ENCODE measurements around the gene POU2AF2.

- PRO-cap = no peak
Measured at GRCh38 chr11:110797513-110797871, 85.3 kb upstream of the ARHGAP20 start.

- PRO-cap = no peak
Measured at GRCh38 chr11:111245654-111245998, at the start of gene POU2AF2. POU2AF2 (plus strand) TSS chr11:111245725.

DNA sequence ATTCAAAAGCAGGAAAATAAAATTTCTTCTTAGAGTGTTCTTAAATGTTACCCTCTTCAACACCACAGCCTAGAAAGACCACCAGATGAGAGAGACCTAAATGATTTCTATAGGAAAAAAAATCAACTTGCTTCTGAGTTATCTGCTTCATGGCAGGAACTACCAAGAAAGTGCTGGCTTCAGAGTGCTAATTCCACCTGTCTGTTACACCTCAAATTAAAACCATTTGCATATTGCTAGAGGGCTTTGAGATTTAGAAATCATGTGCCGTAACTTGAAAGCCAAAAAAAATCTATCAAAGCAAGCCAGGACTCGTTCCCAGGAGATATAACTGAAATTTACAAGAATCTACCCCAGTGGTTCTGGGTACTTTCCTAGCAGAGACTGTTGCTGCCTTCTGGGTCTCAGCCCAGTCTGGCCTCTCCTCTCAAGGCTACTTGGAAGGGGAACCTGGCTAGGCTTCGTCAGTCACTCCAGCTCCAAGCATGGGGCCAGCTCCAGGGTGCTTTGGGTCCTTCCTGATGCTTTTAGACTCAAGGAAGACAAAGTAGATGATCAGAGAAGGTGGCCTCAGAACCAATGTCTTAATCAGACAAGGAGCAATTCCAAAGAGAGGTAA is 31.4 kb downstream of the POU2AF3 start:
- PRO-cap = no peak

- PRO-cap = no peak
Measured at GRCh38 chr11:111367357-111368027, 11.6 kb downstream of the POU2AF1 start.

GRCh38 chr11:111512639-111513466 is 667 bp upstream of the BTG4 start:
- PRO-cap = no peak

DNA sequence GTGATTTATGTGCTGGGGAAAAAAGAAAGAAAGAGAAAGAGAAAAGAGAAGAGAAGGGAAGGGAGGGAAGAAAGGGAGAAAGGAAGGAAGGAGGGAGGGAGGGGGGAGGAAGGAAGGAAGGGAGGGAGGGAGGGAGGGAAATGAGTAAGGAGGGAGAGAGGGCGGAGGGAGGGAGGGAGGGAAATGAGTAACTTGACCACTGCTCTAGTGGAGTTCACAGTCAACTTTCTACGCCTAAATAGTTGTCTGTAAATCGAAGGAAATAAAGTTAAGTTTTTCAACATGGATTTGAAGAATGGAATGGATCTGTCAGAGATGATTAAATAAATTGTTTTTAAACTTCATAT is 33.0 kb downstream of the SIK2 start:
- PRO-cap = no peak

GRCh38 chr11:111662738-111663372 is 60.6 kb downstream of the SIK2 start:
- PRO-cap = no peak

DNA sequence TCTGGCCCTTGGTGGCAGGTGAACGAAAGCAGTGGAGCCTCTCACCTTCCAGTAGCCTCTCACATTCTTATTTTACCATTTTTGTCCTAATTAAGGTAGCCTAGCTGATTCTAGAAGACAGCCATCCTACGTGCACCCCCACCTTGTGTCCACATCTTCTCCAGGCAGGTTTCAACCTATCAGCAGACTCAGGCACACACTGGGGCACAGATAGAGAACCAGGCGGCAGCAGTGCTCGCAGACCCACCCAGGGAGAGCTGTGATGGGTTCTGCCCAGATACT is 37.2 kb downstream of the PPP2R1B start:
- PRO-cap = no peak

- PRO-cap = no peak
Measured at GRCh38 chr11:111837178-111837827, 34.1 kb downstream of the ALG9 start.

DNA sequence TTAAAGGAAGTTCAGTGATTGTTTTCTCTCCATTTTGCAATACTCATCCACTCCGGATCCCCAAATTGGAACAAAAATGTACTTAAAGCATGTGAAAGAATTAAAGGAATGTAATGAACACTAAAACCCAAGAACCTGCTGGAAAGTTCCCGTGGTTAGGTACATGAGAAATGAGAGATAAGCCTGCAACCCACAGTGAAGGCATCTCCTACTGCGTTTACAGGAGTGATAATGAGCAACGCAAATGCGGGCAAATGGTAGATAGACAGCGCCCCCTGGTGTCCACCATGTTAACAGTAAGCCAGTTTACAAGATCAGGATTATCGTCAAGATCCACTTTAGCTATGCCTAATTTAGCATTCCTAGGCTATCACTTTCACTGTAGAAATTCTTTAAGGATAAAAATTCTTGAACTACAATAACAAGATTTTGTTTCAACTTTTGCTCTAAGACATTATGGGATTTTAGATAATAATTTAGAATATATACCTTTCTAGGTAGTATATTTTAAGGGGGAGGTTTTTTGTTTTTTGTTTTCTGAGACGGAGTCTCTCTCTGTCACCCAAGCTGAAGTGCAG is 29.9 kb downstream of the ALG9 start:
- PRO-cap = no peak

- PRO-cap = unidirectional peak, minus-strand start at chr11:111910756
Measured at GRCh38 chr11:111910139-111911297, 1.1 kb downstream of the CRYAB start.

DNA sequence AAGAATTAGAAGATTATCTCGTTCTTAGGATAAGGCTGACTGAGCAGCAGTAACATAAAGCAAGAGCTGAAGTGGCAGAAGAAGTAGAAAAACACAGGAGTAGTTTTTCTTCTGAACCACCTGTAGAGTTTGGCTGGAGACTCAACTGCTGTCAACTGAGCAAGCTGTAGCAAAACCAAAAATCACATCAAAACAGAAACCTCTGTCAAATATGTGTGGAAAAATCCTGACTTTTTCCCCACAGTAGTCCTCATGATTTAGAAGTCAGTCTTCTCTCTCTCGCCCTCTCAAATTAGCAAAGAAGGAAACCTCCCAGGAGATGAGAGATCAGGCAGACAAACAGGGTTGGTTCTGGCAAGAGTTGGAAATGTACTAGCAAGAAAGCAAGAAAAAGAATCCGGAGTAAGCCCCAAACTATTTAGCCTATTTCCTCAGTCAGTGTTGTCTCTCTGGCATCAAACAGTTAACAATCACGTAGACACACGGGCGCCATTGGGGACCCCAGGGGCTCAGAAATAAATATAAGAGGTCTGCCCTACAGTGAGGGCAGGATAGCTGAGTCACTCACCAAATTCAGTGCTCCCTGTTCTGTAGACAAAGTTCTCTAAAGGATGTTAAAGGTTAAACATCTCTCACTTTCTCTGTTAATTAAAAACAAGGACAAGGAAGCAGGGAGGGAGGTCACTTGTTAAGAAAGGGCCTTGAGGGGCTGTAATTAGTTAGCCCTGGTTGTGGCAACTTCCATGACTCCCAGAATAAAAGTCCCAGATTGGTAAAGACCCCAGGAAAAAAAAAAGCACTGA is 4.6 kb downstream of the C11orf52 start:
- PRO-cap = unidirectional peak, minus-strand start at position 294 of the sequence

DNA sequence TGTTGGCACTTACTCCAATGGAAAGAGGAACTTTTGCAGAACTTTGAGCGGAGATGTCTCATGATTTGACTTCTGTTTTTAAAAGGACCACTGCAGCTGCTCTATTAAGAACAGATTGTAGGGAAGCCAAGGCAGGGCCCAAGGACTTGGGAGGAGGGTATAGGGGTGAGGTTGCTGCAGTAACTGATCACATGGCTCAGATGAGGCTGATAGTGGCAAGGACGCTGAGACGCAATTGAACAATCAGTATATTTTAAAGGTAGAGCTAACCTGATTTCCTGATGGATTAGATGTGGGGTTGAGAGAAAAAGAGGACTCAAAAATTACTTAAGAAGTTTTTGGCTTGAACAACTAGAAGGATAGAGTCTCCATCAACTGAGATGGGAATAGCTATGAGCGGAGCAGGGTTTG is 34.1 kb downstream of the IL18 start:
- PRO-cap = no peak

DNA sequence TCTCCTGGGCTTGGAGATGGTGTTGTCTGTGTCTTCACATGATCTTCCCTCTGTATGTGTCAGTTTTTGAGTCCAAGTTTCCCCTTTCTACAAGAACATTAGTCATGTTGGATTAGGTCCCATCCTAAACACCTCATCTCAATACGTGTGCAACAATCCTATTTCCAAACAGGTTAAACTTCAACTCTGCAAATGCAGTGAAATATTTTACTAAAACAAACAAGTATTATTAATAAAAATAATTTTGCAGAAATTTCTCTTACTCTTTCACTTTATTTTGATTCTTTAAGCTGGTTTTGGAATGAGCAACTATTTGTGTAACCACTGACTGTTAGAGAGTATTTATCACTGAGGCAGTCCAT is 3.0 kb upstream of the PTS start:
- PRO-cap = no peak

DNA sequence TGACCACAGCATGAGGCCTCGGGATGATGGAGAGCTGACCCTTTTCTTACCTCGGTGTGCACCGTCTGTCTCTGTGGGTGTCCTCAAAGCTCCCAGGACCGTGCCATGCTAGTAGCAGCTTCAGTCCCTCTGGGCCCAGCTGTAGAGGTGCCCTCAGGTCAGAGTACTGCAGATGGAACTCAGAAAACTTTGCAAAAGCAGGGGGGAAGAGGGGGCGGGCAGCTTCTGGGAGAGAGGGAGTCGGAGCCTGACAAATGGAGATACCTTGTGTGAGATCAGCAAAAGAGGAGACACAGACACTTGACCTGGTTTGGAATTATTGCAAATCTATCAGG is 292.4 kb upstream of the PLET1 start:
- PRO-cap = no peak

DNA sequence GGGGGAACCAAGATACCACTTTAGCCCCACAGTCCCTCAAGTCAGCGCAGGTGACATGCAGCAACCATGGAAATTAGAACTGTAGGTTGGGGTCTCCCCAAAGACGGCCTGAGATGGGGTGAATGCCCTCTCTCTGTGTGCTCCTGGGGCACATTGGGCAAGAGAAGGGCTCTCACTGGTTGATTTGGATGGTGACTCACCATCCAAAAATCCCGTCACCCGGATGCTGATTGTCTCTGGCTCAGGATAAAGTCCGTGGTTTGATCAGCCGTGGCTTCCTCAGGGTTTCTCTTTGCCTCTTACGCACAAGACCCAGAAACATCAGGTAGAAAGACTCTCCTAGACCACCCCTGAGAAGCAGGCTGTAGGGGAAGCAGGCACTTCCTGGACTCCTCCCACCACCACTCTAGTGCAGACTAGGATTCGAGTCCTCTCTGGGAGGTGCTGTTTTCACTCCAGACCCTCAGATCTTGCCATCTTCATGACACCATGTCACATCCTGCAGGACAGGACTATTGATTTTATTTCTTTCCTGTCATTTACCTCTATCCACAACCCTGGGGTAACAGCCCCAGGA is 176.1 kb upstream of the NCAM1 start:
- PRO-cap = no peak

DNA sequence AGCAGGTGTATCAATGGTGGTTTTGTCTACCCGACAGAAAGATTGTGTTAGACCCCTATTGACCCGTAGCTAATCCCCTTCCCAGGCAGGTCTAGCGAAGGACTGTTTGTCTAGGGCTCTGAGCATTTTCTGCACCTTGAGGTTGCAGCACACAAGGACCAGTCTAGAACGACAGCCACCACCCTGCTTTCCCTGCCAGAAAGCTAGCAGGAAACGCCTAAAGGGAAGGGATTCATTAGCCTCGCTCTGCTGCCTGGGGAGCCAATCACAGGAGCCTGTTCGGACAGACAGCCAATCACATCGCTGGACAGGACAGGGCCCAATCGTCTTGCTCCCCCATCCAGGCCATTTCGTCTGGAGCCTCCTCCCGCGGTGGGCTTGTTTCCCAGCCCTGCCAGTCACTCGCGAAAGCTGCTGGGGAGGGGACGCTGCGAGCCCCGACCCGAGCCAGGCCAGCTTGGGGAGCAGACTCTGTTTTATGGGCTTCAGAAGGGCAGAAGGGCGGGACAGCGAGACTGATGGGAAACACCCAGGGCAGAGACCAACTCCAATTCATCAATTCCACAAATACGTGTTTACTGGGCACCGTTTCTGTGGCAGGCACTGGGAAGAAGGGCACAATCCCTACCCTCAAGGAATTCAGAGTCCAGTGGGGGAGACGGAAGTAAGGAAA is 79.8 kb upstream of the NCAM1 start:
- PRO-cap = bidirectional peak, plus-strand start at position 401 of the sequence, minus-strand start at position 131 of the sequence

GRCh38 chr11:112942896-112943593 is 18.2 kb upstream of the NCAM1 start:
- PRO-cap = no peak

DNA sequence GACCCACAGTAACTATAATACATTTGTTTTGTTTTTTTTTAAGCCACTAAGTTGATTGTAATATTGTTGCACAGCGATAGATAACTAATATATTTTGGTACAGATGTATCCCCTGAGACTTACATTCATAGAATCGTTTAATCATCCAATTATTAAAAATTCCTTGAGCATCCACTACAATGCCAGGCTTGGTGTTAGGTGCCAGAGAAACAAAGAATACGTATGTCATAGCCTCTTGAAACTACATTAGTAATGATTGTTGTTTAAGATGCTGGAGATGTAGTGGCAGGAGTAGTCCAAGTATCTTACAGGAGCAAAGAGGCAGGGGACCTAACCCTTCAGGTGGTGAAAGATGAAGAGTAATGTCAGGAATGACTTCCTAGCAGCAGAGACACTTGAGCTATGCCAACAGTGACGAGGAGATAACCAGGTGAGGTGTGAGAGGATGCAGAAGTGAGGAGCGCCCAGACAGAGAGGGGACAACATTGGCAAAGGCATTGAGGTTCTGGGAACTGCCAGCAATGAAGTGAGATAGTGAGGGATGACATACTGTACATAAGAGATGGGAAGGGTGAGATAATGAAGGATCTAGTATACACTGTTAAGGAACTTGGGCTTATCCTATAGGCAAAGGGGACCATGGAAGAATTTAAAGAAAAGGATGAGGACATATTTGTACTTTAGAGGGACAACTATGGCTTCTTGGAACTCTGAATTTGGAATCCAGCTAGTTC is 95.7 kb downstream of the NCAM1 start:
- PRO-cap = no peak

DNA sequence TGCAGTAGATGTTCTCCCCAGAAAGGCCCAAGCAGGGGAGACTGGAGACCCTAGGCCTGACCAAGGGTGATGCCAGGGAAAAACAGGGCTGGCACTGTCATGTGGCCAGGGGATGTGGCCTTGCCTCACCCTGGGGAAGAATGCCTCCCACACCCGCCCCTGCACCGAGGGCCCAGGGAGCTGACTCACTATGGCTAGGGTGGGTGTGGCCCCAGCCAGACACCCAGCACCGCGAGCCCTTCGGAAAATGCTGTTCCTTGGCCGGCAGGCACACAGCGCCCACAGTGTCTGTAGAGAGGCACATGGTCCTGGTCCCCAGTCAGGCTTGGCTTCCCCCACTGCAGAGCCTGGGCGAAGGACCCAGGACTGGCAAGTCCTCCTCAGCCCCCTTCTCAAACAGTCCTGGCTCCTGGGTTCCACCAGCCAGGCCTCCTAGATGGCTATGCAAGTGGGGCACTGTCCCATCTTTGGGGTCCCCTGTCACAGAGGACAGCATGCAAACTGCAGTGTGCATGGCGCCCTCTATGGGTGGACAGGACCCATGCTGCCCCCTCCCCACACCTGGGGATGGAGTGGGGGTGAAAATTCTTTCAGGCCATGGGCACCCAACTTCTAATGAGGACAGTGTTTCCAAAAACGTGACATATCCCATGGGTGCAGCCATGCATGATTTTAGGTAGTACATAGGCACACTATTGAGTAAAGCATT is 15.3 kb downstream of the TMPRSS5 start:
- PRO-cap = no peak

Data from aorta (tissue), 1 donor.